ENCODE measurements around the genes HLA-DRA and HLA-DMB.

DNA sequence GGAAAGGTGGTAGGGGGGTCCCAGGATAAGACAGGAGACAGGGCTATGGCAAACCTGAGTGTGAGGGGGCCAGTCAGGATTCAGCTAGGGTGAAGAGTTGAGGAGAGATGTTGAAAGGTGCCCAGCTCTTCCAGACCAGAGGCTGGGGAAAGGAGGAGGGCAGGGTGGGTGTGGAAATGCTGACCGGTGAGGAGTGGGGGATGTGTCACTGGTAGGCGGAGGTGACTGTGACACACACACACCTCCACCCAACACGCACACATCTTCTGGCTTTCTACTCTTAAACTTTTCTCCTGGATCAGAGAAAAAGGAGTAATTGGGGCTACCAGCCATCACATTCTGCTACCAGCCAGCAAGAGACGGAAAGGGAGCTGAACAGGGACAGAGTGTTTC lies 2.9 kb downstream of the TNXB start:
- PRO-cap, result no peak

DNA sequence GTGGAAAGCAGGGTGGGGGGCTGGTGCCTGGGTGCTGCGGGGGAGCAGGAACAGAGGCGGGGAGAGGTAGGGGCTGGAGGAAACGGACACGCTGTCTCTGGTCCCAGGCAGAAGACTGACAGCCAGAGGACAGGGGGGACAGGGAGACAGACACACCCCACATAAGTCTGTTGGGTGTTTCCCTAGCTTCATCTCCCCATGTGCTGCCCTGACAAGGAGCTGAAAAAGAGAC lies 1.0 kb upstream of the TNXB start:
- PRO-cap, result no peak

- PRO-cap, result no peak
Measured at GRCh38 chr6:32110554-32111085, 1.5 kb upstream of the TNXB start.

- PRO-cap, result no peak
Measured at GRCh38 chr6:32111086-32112148, 2.3 kb upstream of the TNXB start.

DNA sequence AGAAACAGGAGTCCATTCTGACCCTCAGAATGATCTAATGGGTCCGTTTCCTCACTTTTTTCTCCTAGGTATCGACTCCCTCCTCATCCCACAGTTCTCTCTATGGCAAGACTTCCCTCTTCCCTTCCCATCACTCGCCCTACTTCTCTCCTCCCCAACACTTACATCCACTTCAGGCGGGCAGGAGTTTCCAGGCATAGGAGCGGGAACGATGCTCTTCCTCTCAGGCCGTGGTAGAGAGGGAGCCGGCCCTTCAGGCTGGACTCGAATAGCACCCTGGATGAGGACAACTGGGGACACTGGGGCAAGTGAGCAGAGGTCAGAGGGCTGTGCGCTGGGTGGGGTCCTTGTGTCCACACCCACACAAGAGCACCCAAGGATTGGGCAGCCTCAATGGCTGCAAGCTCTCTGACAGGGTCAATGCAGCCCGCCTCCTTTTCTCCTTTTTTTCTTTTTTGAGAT lies 8.4 kb downstream of the ATF6B start:
- PRO-cap, result no peak

DNA sequence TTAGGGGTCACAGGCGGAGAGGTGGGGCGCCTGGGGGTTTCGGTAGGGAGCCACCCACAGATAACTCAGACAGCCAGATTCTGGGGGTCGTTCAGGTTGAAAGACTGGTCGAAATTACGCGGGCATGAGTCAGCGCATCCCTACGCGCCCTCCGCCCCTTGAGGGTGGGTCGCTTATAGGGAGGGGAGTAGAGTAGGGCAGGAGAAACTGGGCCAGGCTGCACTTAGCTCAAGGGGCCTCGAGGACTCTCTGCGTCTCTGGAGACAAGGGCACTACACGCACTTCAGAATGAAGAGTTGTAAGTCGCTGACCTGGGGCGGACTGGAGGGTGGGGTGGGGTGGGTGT lies 629 bp upstream of the PPT2 start:
- PRO-cap, result unidirectional peak, plus-strand start at position 203 of the sequence

DNA sequence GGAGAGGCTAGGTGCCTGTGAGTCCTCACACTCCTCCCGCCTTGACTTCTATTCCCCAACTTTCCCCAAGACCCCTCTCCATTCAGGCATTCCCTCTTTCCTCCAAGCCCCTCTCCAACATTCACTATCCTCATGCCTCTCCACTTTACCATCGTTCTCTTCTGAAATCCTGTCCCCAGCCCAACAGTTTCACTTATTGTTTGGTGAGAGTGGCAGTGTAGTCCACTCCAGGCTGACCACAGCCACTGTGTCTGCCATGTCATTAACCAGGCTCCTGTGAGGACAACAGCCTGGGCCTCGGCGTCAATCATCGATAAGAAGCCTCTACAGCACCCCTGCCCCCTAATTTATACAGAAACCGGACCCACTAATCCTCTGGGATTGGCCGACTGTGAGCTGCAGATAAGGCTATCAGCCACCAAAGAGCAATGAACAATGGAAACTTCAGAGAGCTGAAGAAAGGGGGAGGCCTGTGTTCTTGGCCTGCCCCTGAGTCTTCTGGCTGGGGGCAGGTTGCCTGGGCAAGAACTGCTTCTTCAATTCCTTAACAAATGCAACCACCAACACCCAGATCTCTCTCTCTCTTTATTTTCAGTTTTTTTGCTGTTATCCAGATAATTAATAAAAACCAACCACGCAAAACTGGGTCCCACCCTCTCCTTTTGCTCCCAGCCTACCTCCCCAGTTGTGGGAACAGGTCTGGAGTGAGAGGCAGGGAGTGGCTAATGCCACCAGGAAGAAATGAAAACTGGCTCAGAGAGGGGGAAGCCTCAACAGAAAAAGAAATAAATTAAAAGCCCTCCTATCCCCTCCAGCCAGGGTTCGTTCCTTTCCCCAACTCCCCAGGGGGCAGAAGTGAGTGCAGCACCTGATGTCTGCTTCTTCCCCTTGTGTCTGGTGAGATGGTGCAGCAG lies 3.5 kb downstream of the EGFL8 start:
- PRO-cap, result no peak

DNA sequence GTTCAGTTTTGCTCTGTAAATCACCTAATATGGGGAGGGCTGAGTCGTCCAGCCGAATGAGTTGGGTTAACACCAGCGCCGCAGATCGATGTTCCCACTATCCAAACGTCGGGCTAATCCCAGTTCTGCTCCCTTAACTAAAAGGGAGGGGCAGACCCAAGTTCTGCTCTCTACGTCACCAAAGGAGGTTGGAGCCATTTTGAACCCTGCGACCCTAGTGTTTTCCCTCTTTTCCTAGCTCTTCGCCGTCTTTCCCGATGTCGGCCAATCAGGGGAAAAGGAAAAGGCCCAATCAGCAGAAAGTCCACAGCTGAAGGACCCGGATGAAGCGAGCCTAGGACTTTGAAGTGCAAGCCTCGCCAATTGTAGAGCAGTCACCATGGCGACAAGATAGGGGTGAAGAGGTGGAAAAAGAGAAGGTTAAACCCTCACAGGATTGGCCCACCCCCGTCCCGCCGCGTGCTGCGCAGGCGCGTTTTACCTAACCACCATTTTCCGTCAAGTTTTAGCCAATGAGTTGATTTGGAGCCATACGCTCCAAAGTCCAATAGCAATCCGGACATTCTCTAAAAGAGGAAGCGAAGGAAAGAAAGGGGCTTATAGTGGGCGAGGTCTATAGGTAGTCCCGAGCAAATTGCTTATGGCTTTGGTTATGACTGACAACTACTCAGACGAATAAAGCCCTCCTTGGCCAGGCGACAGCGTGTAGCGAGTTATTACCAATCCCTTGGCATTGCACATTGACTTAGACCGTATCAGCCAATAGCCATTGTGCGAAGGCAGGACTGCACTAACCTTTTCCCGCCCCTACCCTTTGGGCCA lies 474 bp upstream of the RNF5 start:
- PRO-cap, result bidirectional peak, plus-strand start at position 512 of the sequence, minus-strand start at position 253 of the sequence; bidirectional peak, plus-strand start outside the sequence, minus-strand start at position 718 of the sequence

- PRO-cap, result no peak
Measured at GRCh38 chr6:32188197-32189067, 1.6 kb downstream of the PBX2 start.

- PRO-cap, result no peak
Measured at GRCh38 chr6:32191625-32192377, 642 bp downstream of the GPSM3 start.

DNA sequence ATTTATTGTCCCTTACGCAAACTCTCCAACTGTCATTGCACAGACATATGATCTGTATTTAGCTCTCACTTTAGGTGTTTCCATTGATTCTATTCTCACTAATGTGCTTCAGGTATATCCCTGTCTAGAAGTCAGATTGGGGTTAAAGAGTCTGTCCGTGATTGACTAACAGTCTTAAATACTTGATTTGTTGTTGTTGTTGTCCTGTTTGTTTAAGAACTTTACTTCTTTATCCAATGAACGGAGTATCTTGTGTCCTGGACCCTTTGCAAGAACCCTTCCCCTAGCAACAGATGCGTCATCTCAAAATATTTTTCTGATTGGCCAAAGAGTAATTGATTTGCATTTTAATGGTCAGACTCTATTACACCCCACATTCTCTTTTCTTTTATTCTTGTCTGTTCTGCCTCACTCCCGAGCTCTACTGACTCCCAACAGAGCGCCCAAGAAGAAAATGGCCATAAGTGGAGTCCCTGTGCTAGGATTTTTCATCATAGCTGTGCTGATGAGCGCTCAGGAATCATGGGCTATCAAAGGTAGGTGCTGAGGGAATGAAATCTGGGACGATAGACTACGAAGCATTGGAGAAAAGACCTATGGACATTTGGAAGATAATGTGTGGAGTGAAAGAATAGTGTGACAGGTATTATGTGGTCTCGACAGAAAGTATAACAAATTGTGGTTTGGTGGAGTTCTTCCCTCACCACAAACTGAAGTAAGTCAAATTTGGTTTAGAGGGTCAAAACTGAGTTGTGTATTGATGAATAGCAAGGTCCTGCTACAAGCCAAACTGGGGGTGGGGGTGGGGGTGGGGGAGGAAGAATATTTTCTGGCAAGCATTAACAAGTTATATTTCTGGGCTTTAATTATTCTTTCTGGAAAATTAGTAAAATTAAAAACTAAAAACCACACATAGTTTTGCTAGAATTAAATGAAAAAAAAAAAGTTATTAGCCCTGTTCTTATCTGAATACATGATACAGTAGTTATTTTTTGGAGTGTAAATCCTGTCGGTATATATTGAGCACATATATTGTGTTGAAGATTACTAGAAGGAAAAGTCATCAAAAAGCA lies at the start of gene HLA-DRA:
TSS of gene HLA-DRA (plus strand) at position 391 of the 1,073 bp plus-strand sequence.
- PRO-cap, result unidirectional peak, plus-strand start at position 391 of the sequence

GRCh38 chr6:32667960-32668809 lies 1.7 kb upstream of the HLA-DQB1 start:
- PRO-cap, result bidirectional peak, plus-strand start at chr6:32668588, minus-strand start at chr6:32668342

DNA sequence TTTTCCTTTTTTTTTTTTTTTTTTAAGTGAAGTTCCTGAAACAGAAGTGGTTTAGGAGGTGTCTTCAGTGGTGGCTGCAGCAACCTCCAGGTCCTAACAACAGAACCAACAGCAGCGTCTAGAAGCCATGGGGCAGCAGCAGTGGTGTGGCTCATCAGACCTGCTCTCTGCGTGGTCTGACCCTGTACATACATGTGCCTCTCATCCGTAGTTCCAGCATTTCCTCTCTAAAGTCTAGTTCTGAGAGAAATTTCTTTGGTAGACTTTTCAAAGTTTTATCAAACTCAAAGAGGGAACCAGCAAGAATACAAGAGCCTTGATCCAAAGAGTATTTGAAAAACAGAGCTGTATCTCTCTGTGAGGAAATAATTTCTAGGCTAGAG lies 13.3 kb downstream of the PSMB9 start:
- PRO-cap, result no peak

DNA sequence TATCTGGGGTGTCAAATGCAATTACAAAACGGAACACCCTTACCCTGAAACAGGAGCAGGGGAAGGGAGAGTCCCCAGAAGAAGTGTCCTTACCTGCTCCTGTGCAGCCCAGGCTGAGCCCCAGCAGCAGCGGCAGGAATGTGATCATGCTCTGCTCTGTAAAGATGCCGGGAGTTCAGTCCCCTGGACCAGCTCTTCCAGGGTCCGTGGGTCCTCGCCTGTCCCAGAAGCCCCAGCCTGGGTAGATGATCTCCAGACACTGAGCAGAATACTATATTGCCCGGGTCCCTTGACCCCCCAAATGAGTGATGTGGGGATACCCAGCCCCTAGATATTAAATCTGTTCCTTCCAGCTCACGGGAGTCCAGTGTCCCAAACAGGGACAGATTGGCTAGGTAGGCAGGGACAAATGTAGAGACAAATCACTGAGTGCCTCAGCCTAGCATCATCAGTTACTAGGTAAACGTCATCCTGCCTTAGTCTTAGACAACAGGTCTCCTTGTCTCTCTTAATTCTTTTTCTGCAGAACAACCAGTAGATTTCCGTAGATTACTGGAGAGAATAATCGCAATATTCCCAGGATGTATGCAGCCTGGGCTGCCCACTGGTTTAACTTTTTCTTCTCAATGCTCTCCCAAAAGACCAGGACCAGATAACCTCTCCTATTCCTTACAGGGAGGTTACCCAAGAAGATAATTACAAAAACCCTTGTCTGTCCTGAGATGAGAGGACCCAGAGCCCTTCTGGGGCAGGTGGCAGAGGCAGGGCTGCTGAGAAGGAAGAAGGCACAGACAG lies at the start of gene HLA-DMB:
TSS of gene HLA-DMB (minus strand) at position 369 of the 795 bp plus-strand sequence.
- PRO-cap, result bidirectional peak, plus-strand start at position 511 of the sequence, minus-strand start at position 369 of the sequence

GRCh38 chr6:32943923-32944290 lies 3.1 kb upstream of the HLA-DMB start:
- PRO-cap, result no peak

- PRO-cap, result no peak
Measured at GRCh38 chr6:32950358-32950796, 2.5 kb downstream of the HLA-DMA start.

- PRO-cap, result no peak
Measured at GRCh38 chr6:32972784-32973694, 4.6 kb downstream of the BRD2 start.

GRCh38 chr6:32975078-32975739 lies 6.8 kb downstream of the BRD2 start:
- PRO-cap, result no peak

GRCh38 chr6:32977613-32978418 lies 9.4 kb downstream of the BRD2 start:
- PRO-cap, result no peak

DNA sequence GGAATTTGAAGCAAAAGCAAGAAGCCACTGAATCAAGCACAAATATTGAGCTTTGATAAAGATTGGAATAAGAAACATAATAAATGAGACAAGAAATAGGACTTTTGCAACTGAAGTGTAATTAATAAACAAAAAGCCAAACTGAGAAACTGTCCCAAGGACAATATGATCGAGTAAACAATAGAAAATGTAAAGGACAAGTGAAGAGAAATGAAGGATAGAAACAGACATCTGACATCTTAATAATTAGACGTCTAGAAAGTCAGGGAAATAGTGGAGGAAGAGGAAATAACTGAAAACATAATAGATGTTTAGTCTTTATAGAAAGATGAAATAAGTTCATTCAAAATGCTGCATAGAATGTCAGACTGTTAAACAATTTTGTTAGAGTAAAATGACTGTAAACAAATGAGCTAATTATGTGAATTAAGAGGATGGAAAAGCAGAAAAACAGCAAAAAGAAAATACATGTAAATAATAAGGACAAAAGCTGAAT lies 14.2 kb downstream of the HLA-DPB1 start:
- PRO-cap, result no peak